GM23248 (cell line): ENCODE measurements around the gene CFAP299.

GRCh38 chr4:77605434-77605646, 280 bp upstream of the CXCL13 start:
- RAMPAGE, long total RNA = no peak

- RAMPAGE, long total RNA = no peak
These were observed 8.1 kb upstream of the MRPL1 start for GRCh38 chr4:77854259-77855285.

DNA sequence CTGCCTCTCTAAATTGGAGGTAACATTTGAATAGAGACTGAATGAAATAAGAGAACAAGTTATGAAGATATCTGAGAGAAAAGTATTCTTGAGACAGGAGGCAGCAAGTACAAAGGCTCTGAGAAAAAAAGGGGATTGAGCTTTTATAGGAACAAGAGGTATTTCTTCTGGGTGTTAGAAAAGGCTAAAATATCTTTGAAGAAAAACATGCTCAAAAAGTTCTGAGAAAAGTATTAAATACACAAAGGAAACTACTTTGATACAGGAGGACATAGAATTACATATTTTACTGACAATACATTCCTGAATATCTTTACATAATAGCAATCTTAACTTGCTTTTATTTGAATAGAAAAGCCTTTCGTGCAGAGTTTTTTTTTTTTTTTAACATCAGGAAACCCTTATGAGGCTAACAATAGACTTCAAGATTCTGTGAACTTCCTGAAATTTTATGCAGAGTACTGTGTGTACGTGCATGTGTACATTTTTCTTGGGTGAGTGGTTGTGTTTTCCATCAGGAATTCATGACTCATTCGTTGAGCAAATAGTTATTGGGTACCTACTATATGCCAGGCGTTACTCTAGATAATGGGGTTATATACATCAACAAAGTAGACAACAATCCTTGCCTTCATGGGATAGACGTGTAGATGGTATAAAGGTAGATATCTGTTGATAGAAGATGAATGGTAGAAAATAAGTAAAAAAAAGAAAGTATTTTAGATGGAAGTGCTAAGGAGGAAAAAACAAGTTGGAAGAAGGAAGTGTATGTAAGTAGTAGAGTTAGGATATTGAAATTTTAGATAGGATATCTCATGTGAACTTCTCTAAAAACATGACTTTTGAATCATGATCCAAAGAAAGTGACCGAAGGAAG, 59.0 kb downstream of the MRPL1 start:
- RAMPAGE, long total RNA = no peak

- RAMPAGE, long total RNA = no peak
These were observed 17.8 kb downstream of the ANXA3 start for GRCh38 chr4:78569223-78569874.

DNA sequence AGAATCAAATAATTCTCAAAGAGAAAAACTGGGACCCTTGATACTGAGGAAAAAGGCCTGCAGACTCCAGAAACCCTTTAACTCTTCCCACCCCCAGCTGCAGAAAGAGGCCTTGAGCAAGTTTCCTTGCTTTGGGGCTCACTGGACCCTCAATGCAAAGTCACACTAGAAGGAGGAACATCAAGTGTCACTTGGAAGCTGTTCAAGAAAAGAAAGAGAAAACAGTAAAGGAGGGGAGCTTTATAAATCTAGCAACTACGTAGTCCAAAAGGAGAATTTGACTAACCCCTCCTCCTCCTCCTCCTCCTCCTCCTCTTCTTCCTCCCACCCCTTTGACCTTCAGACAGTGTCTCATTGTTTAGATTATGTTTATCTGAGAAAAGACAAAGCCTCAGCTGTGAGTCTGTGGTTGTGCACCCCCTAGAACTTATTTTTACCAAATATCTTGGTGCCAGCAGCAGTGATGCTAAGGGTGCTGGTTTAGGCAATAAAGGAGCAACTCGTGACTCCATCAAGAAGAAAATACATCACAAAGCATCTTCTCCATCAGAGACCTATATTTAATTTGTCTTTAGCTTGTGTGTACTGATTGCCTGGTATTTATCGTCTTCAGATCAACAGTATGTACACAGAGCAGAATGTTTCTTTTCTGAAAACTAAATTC, 68.9 kb upstream of the BMP2K start:
- RAMPAGE, long total RNA = no peak

DNA sequence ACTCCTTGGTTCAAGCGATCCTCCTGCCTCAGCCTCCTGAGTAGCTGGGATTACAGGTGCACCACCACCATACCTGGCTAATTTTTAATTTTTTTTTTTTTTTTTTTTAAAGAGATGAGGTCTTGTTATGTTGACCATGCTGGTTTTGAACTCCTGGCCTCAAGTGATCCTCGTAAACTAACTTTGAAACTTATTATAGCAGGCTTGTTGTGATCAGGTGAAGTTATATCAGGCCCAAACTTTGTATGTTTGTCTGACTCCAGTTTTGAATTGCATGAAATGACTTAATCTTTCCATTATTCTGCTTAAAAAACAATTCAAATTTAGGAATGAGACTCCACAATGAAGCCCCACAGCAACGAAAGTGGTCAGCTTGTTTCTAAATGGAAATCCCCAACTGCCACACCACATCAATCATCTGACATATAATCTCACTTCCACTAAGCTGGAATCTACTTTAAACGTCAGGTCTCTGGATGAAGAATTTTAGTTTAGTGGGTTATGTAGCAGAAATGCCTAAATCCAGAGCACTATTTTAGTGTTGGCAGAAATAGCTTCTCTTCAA, 1.9 kb upstream of the BMP2K start:
- RAMPAGE, long total RNA = no peak

- RAMPAGE, long total RNA = no peak
These were observed 748 bp upstream of the BMP2K start for GRCh38 chr4:78775039-78776164.

DNA sequence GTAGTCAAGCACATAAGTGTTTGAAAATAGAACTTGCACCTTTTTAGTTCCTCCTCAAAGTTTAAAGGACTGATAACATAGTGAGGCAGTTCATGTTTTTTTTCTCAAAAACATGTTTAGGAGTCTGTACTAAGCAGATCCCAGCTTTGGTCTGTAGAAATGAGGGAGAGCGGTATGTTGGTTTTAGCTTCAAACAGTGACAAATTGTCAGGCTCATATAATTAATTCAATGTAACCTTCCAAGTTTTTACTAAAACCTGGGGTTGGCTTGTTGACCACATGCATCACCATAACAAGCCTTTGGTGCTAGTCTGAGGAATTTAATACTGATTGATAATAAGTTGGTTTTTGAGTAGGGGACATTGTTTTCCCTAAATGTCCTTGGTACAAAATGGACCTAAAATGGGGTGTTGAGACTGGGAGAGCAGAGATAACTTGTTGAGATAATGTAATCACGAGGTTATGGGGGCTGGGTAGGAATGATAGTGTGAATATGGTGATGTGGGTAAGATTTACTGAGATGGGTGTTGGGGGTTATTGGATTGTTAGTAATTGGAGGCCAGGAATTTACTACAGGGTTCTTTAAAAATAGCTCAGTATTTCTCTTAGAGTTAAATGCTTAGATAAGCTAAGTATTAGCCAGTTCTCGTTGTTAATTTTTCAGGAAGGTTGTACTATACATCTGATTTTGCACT, 3.8 kb downstream of the BMP2K start:
- RAMPAGE, long total RNA = no peak

- RAMPAGE, long total RNA = no peak
These were observed 18.6 kb downstream of the BMP2K start for GRCh38 chr4:78794296-78795669.

GRCh38 chr4:78873100-78873683, 66.0 kb downstream of the PAQR3 start:
- RAMPAGE, long total RNA = no peak

- RAMPAGE, long total RNA = no peak
These were observed 52.3 kb downstream of the PAQR3 start for GRCh38 chr4:78886553-78887698.

GRCh38 chr4:78907926-78908987, 31.0 kb downstream of the PAQR3 start:
- RAMPAGE, long total RNA = no peak

DNA sequence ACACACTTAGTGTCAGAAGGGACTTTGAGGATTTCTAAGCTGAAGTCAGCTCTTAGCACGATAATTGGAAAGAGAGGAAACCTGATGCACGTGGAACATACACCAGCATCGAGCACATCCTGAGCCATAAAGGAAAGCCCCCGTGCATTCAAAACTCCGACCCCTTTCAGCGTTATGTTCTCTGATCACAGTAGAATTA, 430 bp upstream of the PAQR3 start:
- RAMPAGE, long total RNA = no peak

DNA sequence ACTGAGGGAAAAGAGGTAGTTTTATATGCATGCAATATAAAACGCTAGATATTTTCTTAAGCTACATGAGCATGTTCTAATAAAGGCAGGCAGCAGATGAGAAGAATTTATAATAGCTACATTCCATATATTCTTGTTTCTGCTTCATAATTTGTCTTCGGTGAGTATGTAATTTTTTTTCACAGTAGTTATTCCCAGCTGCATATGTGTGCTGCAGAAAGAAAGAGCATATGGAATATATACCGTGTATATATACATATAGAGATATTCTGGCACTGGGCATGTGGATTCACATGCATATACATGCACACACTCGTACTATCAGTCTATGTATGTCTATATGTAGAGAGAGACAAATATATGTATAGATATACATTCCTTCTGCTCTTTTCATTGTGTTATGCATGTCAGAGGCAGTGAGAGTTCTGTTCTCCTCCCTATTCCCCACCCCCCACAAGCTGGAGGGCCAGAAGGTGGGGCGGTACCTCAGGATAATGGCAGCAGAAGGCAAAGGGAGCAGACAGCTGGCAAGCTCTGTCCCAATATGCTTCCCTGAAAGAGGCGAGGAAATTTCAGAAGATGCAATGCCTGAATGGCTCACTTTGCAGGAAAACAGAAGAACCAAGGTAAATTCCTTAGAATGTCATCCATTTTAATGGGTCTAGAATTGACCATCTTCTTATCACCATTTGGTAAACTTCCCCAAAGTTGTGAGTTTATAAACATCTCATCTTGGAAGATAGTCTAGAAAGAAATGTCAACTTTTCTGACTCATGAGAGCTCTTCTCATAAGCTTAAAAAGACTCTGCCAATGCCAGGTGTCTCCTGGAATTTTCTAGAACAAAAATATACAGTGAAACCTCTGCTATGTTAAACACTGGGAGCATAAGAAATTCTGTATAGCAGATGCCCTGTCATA, 114.4 kb downstream of the NAA11 start:
- RAMPAGE, long total RNA = no peak

- RAMPAGE, long total RNA = no peak
These were observed 5.7 kb downstream of the PRDM8 start for GRCh38 chr4:80202570-80203754.

DNA sequence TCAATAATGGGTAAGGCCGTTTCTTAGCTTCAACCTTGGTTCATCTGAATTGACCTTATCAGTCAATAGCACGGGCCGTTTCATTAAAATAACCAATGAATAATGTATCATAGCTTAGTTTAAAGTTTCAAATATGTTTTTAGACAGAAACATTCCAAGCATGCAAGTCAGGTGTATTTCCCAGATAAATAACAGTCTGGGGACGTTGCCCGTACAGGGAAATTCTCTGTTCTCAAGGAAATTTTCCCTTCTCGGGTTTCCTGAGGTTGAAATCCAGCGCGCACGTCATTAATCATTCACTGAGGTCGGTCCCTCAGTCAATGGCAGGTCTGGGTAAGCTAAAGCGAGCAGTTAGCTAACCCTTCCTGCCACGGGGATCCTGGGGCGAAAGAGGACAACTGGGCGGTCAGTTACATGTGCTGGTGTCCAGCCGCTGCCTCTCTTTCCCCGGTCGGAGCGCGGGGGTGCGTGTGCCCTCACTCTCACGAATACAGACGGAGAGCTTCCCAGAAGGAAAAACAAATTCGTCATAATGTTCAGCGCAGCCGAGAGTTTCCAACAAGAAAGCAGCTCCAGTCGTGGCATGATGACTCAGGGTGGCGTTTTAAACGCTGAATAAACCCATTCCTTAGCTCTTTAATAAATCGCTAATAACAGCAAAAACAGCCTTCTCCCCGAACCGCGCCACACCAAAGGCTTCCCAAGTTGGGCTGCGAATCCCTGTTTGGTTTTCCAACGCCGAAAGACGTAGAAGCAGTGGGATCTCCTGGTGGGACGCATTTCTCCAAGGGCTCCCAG, 903 bp upstream of the FGF5 start:
- RAMPAGE, long total RNA = no peak

DNA sequence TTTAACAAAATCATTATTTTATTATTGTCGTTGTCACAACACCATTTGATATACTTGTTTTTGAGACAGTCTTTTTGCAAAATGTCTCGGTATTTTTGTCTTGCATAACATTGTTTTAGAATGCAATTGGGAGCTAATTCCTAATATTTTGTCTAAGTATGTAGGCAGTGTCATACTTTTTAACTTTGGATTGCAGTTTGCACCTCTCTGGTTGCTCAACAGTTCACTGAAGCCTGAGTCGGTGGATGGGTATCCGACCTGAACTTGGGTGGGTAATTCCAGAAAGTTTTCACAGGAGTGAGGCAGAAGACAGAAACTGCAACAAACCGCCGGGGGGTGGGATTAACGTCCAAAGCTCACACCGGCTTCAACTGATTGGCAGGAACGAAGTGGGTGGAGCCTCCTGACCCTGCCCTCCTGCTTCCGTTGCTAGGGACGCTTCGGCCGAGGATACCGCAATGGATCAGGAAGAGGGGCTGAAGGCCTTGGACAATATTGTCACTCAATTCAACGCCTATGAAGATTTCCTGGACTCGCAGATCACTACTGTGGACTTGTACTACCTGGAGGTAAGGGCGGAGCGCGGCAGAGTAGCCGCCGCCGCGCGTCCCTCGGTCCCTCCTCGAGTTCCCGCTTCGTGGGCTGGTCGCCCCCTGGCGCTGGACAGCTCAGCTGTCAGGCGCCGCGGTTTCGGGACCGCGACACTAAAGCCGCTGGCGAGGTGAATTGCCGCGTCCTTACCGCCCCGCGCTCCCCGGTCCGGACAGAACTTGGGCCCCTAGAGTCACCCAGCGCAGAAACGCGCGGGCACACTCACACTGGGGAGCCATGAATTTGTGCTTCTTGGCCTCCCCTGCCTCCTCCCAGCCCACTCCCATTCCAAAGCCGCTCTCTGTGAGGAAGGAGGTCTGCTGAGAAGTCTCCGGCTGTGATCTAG, at the start of gene CFAP299:
Gene CFAP299, plus strand, starts transcription at position 420 of the 937 bp plus-strand sequence.
- RAMPAGE, long total RNA = no peak

GRCh38 chr4:80439499-80440143, 104.1 kb downstream of the CFAP299 start:
- RAMPAGE, long total RNA = no peak

- RAMPAGE, long total RNA = no peak
These were observed 179.0 kb upstream of the RASGEF1B start for GRCh38 chr4:81650682-81651191.

DNA sequence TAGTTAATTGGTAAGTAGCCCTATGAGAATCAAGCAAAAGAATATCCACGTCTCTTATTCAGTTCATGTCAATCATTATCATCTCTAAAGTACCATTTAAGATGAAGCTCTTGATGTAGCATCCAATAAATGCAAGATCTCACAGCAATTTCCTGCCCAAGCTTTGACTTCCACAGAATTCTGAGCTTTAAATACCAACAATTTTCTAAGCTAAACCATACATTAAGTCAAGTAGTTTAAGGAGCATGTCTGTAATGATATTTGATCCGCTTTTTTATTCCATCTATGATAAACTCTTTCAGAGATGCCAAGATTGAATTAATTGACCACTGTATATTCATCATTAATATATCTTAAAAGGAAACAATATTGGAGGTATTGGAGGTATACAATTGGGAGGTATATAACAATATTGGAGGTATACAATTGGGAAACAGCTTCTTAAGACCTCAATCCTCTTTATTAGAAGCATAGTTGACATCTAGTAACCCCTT, 209.2 kb upstream of the RASGEF1B start:
- RAMPAGE, long total RNA = no peak